Fibroblast of the aortic adventitia (primary cell): Measurements from ENCODE around the gene CCDC38.

DNA sequence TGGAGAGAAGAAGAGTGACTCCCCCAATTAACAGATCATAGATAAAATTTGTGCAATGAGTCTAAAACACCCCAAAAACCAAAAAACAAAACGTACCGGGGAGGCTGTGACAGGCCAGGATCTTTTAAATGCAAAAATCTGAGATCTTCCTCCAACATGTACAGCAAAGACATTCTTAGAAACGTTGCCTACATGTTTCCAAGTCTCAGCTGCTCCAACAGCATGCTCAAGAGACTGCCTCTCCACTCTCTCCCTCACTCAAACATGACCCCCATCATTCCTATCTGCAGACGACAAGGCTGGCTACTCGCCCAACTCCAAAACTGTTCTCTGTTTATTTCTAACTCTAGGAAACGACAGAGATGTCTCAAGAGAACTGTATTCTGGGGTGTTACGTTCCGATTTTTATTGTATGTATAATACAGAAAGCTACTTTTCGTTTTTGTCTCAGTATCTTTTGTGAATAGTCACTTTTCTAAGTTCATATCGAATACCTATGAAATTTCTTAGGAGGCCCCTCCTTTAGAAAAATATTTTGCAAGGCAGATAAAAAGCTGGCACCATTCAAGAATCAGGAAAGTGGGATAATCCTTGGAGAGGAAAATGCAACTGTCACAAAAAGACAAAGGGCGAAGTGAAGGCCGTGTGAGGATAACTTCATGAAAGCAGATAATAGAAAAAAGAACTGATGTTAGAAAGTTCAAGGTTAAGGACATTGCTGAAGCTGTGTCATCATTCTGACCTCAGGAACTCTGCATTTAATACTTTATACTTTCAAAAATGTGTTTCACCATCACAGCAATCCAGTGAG lies 57.7 kb upstream of the TMCC3 start:
- CAGE, long polyA plus RNA: no peak

- CAGE, long polyA plus RNA: no peak
Measured at GRCh38 chr12:94818015-94818495, 167.7 kb upstream of the TMCC3 start.

DNA sequence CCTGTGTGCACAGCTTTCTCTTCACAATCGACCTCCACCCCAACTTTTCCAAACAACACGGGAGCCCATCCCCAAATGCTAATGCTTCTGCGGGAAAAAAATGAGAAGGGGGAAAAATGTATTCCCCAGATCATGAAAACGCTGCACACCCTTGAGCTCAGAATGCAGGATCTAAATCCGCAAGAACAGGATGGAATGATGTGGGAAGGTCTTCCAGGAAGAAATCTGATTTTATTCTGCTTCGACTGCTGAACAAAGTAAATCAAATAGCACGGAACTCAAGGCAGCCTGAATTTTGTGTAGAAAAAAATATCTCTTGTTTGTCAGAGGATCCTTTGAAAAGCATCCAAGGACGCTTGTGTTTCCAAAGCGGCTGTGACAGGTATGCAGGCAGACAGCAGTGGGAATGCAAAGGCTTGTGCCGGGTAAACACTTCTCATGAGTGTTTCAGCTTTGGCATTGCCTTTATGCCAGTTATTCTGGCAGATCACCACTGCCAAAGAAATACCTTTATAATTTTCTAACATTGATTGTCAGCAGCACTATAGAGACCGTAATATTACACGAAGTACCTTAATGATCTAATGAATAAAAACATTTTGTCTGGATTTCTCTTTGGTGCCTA lies 128.6 kb downstream of the NDUFA12 start:
- CAGE, long polyA plus RNA: no peak

GRCh38 chr12:95125044-95125345 lies 51.6 kb upstream of the NR2C1 start:
- CAGE, long polyA plus RNA: no peak

DNA sequence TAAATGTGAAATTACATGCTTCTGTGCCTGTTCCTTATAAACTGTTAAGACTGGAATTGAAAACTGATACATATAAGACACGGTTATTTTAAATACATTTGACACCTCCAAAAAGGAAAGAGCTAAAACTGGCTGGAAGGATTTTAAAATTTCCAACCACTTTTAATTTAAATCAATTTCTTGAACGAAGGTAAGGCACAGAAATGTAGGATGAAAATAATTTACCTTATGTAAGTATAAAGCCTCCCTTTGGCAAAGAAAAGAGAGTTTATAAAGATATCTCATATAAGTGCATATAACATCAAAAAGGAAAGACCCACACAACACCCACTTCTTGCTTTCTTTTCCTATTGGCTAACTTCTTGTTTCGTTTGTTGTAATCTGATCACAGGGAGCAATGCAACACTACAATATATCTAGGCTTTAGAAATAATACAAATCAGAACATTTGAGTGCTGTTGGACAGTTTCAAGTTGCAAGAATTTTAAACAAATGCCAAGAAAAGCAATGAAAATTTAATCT lies 1.4 kb downstream of the FGD6 start:
- CAGE, long polyA plus RNA: no peak

GRCh38 chr12:95383815-95384456 lies 90.0 kb upstream of the METAP2 start:
- CAGE, long polyA plus RNA: no peak

GRCh38 chr12:95428444-95428894 lies 45.5 kb upstream of the METAP2 start:
- CAGE, long polyA plus RNA: no peak

GRCh38 chr12:95649233-95649733 lies 98.0 kb upstream of the USP44 start:
- CAGE, long polyA plus RNA: no peak

DNA sequence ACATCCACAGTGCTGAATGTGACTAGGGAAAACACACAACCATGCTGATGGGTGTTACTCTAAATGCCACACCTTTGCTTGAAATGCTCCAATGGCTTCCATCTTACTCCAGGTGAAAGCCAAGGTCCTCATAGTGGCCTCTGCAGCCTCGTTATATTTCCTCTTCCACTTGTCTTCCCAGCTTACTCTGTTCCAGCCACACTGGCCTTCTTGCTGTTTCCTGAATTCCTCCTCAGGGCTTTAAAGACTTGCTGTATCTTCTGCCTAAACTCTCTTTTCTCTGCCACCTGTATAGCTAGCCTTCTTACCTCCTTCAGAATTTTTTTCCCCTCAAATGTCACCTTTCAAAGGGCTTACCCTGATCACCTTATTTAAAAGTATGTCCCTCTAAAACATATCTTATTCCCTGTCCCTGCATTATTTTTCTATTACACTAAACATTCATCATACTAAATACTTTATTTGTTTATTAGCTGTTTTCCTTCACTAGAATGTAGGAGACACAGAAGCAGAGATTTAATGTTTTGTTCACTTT lies 110.8 kb downstream of the NTN4 start:
- CAGE, long polyA plus RNA: no peak

GRCh38 chr12:95694223-95694689 lies 96.3 kb downstream of the NTN4 start:
- CAGE, long polyA plus RNA: no peak

GRCh38 chr12:95942329-95942867 lies at the start of gene CCDC38:
Gene CCDC38 (minus strand): TSS chr12:95942614.
- CAGE, long polyA plus RNA: no peak

GRCh38 chr12:95960284-95960773 lies 17.2 kb downstream of the AMDHD1 start:
- CAGE, long polyA plus RNA: no peak

GRCh38 chr12:96070529-96071404 lies 35.4 kb upstream of the LTA4H start:
- CAGE, long polyA plus RNA: no peak

GRCh38 chr12:96093877-96094820 lies 58.8 kb upstream of the LTA4H start:
- CAGE, long polyA plus RNA: no peak

- CAGE, long polyA plus RNA: no peak
Measured at GRCh38 chr12:96209933-96211110, 16.1 kb downstream of the ELK3 start.

DNA sequence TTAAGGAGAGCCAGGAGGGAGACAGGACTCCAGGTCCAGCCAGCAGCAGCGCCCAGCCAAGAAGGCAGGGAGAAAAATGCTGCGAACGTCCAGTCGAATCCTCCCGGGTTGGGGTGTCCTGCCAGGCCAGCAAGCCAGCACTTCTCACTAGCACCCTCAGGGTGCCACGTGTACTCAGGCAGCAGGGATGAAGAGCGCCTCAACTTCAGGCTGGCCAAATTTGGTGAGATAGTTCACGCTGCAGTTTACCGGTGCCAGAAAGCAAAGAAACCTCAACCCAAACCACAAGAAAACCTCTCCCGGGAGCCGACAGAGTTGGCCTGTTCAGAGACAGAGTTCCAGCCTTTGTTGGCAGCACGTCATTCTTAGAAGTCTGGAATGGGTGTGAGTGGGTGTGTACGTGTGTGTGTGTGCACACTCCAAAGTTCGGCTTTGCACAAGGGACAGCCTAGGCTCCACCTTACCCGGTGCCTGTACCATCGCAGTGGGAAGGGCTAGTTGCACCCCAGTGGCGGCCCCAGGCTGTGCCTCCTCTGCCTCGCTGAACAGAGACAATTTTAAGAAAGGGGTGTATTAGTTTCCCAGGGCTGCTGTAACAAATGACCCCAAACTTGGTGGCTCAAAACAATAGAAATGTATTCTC lies 42.1 kb downstream of the ELK3 start:
- CAGE, long polyA plus RNA: no peak

DNA sequence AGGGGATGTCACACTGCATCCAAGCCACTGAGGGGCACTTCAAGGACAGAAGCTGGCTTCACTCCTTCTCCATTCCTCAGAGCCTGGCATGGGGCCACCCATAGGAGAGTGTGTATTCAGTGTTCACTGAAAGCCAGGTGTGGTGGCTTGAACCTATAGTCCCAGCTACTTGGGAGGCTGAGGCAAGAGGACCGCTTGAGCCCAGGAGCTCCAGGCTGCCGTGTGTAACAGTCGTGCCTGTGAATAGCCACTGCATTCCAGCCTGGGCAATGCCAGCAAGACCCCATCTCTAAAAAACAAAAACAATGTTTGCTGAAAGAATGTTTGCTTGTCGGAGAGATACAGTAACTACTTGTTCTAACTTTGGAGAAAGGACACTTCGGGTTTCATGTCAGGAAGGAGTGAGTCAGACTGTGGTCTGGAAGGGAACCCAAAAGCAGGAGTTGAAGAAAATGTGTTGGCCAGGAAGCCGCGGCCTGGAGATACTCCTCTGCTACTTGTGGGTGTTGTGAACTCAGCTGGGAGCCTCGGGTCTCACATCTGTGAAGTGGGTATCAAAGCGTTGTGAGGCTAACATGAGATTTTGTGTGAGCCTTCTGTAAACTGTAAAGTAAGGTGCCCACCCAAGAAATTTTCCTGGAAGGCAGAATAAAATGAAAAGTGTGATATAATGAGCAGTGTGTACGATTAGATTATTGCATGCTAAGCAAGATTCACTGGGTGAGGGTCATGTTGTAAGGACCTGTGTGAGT lies 43.5 kb downstream of the ELK3 start:
- CAGE, long polyA plus RNA: no peak

DNA sequence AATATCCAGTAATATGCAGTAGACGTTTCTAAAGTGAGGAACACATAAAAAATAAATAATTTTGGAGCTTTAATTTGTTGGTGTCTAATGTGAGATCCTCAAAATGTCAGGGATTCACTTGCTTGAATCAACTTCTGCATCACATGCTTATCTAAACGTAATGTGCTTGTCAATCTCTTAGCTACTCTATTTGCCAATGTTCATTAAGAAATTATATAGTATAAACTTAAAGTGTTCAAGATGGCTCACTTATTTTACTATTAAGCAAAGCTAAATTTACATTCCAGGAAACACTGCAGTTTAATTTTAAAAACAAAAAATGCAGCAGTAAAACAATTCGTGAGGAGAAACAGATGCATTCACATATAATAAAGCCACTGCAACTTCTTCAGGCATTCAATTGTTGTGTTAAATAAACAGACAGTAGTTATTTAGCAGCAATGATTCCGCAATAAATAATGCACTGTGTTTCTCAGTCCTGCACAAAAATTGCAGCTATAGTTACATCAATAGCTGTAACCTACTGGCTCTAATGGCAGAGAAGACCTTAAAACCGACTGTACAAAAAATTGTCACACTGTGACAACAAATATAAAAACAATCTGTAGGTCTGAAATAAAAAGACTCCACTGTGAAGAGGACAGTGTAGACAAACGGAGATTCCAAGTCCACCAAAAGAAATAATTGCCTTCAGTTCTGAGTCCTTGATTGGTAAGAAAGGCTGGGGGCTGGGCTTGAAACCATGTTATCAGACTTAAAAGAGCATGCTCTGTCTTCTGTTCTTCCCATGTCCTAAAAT lies 85.5 kb downstream of the ELK3 start:
- CAGE, long polyA plus RNA: no peak

GRCh38 chr12:96359100-96359464 lies 41.2 kb downstream of the CDK17 start:
- CAGE, long polyA plus RNA: no peak

DNA sequence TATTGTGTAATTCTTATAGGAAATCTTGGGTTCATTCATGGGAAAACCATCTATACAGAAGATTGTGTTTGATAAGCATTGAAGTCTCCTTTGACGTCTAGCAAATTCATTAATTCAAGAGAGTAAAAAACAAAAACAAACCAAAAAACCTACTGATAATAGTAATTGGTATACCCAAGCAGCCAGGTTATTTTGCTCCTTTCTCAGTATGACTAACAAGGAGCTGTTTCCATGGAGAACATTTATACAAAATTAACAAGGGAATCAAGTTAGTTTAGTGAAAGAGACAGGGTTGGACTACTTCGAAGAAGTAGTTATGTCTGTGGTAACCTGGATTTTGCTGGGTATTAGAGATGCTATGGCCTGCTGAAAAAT lies 43.1 kb upstream of the CFAP54 start:
- CAGE, long polyA plus RNA: no peak